NALM6 (cell line): ENCODE measurements around the gene CCNB2.

GRCh38 chr15:59083953-59084488 is 20.9 kb upstream of the CCNB2 start:
- PRO-cap: no peak

- PRO-cap: bidirectional peak, plus-strand start at chr15:59105114, minus-strand start at chr15:59104922; bidirectional peak, plus-strand start at chr15:59105531, minus-strand start at chr15:59105495
Observed at GRCh38 chr15:59104667-59105998, at the start of gene CCNB2. CCNB2 (plus strand) TSS chr15:59105146.

DNA sequence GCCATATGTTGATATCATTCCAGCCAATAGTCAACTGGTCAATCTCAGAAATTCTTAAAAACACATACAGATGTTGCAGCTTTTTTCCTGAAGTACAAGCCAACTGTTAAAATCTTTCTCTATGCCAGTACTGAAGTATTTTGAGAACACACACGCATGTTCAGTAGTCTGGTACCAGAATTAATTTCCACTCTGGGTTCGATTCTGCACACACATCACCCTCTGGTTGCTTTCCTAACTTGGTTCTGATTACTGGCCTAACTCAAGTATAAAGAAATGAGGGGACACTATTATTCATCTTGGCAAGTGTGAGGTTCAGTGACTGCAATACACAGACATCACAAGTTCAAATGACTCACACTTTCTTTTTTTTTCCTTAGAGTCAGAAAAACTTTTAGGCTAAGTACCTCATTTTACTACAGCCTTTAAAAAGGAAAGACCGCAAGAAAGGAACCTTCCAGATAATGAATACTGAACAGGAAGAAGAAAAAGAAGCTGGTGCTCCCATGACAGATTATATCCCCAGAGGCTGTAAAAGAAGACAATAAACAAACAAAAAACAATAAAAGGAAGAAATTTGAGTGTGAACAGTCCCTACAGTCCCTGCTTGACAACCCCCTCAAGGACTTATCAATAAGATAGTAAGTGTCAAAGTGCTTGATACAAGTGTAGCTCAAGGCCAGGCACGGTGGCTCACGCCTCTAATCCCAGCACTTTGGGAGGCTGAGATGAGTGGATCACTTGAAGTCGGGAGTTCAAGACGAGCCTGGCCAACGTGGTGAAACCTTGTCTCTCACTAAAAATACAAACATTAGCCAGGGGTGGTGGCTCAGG is 37.2 kb upstream of the LDHAL6B start:
- PRO-cap: no peak

DNA sequence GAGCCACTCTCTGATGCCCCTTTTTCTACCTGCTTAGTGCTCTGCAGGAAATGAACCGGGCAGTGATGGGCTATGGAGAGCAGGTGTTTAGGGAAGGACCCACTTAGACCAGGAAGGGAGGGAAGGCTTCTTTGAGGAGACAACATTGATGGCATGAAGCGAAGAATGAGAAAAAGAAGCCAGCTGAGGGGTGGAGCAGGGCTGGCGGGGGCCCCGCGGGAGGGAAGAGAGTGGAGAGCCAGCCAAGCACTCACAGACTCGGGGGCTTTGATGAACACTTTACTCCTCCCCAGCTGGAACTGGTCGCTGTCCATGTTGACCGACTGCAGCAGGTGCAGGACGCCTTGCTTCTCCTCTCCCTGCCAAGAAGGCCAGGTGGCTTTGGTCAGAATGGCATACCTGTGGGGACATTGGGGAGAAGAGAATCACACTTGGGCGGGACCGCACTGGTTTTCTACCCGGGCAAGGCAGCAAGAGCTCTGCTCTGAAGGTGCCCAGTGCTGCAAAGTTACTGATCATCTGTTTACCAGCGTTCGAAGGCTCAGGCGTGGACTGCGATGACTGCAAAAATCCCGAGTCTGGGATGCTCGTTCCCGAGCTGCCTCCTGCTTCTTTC is 28.4 kb upstream of the LDHAL6B start:
- PRO-cap: no peak

DNA sequence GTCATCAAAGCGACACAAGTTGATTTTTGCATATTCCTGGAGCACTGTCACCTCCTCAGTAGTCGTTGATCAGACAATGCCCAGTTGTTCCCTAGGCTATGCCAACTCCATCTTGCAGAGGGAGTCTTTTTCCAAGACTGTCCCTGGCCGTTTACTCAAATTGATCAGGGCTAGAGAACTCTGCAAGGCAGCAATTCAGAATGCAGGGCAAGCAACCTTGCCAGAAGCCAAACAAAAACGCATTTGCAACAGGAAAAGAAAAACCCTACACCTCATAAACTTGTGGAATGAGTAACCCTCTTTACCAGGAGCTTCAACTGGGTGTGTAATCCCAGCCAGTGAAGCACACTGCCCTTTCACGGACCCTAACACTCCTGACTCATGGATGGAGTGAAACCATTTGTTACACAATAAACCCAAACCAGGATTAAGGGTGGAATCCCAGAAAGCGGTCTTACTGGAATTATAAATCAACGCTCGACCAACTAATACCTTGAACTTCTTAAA is 14.9 kb upstream of the LDHAL6B start:
- PRO-cap: no peak

- PRO-cap: bidirectional peak, plus-strand start at chr15:59300596, minus-strand start at chr15:59300391
Observed at GRCh38 chr15:59299940-59300737, 72.5 kb downstream of the MYO1E start.

DNA sequence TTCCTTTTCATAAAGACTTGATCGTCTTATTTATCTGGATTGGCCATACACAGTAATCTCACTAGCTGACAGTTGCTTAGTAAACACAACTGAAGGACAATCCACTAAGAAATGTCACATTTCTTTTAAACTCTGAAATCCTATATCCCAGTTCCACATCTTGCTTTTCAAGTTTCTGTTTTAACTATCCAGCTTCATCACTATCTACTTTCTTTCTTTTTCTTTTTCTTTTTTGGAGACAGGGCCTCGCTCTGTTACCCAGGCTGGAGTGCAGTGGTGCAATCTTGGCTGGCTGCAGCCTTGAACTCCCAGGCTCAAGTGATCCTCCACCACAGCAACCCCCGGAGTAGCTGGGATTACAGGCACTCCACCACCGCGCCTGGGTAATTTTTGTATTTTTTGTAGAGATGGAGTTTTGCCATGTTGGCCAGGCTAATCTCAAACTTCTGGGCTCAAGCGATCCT is 39.6 kb downstream of the MYO1E start:
- PRO-cap: no peak

DNA sequence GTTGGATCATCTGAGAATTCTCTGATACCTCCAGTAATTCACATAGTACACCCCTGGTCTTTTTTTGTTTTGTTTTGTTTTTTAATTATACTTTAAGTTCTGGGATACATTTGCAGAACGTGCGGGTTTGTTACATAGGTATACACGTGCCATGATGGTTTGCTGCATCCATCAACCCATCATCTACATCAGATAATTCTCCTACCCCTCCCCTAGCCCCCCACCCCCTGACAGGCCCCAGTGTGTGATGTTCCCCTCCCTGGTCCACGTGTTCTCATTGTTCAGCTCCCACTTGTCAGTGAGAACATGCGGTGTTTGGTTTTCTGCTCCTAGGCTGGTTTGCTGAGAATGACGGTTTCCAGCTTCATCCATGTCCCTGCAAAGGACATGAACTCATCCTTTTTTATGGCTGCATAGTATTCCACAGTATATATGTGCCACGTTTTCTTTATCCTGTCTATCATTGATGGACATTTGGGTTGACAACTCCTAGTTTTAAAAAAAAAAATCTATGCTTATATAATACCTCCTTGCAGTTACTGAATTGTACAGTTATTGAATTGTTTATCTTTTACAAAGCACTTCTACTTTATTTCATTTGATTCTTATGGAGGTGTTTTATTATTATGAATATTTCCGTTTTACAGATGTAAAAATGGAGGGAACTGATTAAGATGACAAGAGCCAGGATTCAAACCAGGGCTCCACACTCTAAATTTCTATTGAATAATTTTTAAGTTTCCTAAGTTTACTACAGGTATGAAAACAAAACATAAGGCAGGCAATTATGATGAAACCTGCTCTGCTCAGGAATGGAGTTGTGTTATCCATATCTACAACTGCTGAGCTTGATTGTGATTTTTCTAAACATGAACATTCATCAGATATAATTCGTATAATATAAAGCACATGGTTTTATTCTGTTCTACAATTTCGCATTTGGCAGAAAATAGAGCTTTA is 35.9 kb downstream of the MYO1E start:
- PRO-cap: no peak

DNA sequence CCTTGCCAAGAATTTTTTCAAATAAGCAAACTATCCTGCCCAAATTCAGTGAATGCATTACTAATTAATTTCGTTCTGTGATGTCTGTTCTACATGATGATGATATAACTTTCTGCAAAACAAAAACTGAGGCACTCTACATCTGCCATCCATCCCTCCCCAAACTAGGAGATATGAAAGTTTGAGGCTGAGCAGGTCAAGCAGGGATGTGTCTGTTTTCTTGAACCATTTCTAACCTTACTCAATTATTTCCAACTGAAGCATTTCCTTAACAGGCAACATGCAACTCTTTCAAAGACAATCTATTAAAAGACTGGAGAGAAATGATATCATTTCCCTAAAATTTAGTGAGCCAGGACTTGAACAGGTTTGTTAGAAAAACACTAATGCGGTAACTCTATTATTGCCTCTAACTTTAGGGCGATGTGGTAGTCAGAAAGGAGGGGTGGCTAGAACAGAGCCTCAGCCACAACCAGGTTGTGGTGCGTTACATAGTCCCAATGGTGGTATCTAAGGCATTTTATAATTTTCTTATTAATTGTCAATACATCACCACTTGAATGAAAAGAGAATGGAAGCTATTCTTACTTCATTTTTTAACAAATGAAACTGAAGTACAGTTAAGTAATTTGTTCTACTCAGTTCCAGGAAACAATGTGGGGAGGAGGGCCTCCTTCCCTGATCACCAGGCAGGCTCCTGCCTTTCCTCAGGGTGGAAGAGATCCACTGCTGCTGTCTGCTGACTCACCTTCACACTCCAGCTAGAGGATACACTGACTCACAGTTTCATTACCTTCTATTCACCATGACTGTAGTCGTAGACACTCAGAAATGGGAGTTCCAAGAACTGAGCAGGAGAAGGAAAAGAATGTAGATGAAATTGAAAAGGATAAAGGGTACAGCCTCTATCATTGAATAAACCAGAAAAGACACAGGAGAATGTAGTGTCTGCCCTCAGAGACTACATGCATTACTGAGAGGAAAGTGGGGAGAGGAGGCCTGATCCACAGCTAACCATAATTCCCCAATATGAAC is 22.8 kb downstream of the MYO1E start:
- PRO-cap: no peak

- PRO-cap: no peak
Observed at GRCh38 chr15:59366073-59366786, 6.4 kb downstream of the MYO1E start.

GRCh38 chr15:59406362-59406960 is 31.5 kb upstream of the FAM81A start:
- PRO-cap: no peak

GRCh38 chr15:59537416-59537715 is 74.2 kb upstream of the GCNT3 start:
- PRO-cap: no peak

- PRO-cap: no peak
Observed at GRCh38 chr15:59555627-59556120, 55.9 kb upstream of the GCNT3 start.

- PRO-cap: no peak
Observed at GRCh38 chr15:59586803-59587230, 24.8 kb upstream of the GCNT3 start.

GRCh38 chr15:59612581-59613145 is 1.1 kb downstream of the GCNT3 start:
- PRO-cap: no peak

- PRO-cap: no peak
Observed at GRCh38 chr15:59768820-59769065, 79.6 kb upstream of the BNIP2 start.

- PRO-cap: no peak
Observed at GRCh38 chr15:59803224-59804159, 114.4 kb upstream of the BNIP2 start.

DNA sequence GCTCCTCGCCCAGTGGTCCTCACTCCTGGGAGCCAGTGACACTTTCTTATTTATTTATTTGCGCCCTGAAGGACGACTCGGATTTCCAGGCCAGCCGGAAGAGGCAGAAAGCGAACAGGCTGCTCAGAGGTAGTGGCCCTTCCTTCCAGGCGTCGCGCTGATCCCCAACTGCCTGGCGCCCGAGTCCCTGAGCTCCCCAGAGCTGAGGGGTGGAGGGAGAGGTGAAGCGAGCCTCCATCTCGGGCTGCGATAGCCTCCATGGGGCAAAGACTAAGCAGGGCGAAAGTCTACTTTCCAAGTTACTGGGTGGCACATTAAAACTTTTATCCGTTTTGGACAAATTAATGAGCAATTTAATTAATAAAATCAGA is 9.9 kb upstream of the FOXB1 start:
- PRO-cap: no peak

- PRO-cap: no peak
Observed at GRCh38 chr15:60004442-60005520, 670 bp downstream of the FOXB1 start.

GRCh38 chr15:60005915-60007001 is 2.1 kb downstream of the FOXB1 start:
- PRO-cap: no peak